Amniotic epithelial cell (primary cell): Measurements from ENCODE around the genes NAT10 and SLC1A2.

- RRBS, result no CpG with 5 or more reads among the region's 3 CpGs
Observed at GRCh38 chr11:33138144-33138842, 23.0 kb downstream of the CSTF3 start.

DNA sequence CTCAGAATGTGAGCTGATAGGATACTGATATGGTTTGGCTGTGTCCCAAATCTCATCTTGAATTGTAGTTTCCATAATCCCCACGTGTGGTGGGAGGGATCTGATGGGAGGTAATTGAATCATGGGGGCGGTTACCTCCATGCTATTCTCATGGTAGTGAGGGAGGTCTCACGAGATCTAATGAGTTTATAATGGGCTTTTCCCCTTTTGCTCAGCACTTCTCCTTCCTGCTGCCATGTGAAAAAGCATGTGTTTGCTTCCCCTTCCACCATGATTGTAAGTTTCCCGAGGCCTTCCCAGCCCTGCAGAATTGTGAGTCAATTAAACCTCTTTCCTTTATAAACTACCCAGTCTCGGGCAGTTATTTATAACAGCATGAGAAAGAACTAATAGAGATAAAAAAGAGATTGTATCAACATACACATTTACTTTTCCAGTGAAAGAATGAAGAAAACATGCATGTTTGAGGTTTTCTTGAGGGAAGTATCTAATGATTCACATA lies 17.3 kb upstream of the CSTF3 start:
- RRBS, result no CpG with 5 or more reads among the region's 5 CpGs

- RRBS, result no CpG with 5 or more reads among the region's 2 CpGs
Observed at GRCh38 chr11:33260993-33261473, 3.9 kb downstream of the HIPK3 start.

DNA sequence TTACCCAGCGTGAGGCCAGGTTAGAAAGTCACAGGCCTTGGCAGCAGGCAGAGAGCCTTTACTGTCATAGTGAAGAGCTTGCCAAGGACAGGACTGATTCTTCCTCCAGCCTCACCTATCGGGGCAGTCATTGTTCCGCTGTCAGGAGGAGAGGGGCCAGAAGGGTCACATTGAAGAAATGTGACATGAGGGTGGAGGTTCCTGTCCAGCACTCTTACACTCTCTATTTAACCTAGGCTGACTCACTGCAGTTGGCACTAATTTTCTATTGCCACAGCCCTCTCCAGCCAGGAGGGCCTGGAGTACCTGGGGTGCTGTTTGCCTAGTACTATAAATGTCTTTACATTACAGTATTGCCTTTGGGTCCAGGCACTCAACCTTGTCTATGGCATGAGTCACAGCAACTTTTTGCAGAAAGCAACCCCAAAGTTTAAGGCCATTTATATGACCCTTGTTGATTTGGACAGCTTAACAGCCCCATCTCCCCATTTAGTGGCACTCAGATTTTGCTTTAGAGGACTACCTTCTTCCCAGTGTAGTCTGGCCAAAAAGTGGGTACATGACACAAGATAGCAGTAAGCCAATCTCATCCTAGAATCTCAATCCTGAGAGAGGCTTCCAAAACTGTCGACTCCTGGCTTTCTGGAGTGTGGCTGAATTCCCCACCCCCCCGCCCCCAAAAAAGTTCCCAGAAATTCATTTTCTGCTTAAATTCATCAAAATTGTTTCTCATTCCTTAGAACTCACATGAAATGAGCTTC lies 7.3 kb upstream of the C11orf91 start:
- RRBS, result no CpG with 5 or more reads among the region's 5 CpGs

DNA sequence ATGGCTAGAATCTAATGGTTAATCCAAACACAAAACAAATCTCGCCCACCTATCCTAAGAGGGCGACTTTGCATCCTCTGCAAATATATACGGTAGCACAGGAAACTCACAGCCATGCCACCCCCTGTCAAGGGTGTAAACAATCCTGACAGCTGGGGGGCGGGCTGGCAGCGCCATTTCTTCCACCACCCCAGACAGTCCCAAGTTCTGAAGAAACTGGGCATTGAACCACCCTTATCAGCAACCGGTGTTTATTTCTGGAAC lies 943 bp downstream of the FBXO3 start:
- RRBS, result 33% methylated on average over 1 of the region's 6 CpGs

- RRBS, result no CpG with 5 or more reads among the region's 12 CpGs
Observed at GRCh38 chr11:33802462-33803044, 28.2 kb upstream of the FBXO3 start.

- RRBS, result no CpG with 5 or more reads among the region's 6 CpGs
Observed at GRCh38 chr11:33877118-33877608, 14.7 kb downstream of the LMO2 start.

DNA sequence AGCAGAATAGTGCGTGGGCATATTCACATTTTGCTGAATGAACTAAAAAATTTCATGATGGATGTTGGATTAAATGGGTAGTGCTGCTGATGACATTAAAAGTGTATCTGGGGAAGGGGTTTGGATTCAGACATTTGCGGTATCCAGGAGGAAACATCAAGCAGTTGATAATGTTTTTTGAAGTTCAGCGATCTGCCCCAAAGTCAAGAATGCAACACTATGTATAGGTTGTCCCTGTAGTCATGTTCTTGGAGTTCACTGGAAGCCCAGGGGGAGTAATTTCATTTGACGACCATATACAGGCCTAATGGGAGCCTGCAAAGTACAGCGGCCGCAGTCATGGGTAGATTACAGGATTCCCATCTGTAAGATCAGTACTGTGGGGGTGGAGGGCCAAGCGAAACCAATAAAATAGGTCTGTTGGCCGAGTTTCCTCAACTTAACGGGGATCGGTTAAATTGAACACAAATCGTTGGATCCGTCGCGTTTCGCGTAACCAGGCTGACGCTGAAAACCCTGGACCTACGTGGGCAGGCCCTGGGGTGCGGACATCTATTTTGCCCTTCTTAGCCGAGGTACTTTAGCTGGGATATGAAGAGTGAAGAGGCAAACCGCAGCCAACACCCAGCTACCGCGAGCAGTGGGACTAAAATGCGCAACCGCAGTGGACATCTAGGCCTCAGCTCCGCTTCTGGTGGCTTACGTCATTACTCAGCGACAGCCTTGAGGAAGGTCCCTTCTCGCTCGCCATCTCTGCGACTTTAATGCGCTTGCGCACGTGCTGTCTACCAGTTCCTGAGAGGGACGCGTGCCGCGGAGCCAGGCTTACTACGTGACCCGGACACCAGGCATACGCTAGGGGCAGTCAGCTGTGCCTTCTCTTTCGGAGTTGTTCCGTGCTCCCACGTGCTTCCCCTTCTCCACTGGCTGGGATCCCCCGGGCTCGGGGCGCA lies at the start of gene NAT10:
Gene NAT10 (plus strand): TSS at position 791 of the 953 bp plus-strand sequence.
- RRBS, result 0% methylated on average over 5 of the region's 47 CpGs

DNA sequence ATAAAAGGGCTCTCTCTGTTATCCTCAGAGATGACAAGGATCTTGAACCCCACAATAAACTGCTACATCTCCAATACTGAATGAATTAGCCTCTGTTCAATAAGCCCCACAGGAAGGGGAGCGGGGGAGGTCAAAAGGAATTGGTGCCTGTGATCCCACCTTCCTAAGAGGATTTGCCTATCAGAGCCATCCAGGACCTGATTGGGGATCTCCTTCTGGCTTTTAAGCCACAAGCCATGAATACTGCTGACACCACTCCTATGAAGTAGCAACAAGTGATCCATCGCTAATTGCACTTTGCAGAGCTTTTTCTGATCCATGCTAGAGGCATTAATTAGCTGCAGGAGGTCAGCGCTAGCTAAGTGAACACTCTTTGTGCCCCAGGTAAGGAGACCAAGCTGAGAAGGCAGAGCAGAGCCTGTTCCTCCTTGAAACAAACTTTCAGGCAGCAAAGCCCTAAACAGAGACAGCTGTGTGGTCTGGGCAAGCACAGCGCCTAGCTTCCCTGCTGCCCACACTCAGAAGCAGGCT lies 122.3 kb downstream of the ABTB2 start:
- RRBS, result no CpG with 5 or more reads among the region's 4 CpGs

DNA sequence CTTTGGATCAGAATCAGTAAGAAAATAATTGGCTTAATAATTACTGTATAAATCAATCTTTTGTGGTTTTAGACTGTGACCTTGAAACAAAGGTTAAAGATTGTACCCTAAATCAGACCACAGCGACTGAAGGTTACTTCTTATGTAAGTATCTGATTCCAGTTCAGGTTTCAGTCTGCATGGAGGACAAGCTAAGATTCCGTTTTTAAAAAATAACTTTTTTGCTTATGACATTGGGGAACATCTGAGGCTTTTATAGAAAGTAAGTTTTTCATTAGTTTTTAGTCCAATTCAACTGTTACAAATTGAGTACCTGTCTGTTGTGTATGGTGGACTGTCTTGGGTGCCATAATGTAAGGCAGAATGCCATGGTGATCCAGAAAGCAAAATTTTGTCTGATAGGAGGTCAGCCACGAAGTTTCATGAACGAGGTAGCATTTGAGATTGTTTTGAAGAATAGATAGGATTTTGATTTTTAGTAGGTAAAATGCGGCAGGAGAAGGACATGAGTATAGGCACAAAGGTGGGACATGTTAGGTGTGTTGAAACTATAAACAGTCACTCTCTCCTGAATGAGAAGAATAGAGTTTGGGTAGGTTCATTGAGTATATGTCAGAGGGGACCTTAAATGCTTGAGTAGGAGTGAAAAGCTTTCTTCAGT lies 19.1 kb downstream of the CAT start:
- RRBS, result no CpG with 5 or more reads among the region's 5 CpGs

- RRBS, result no CpG with 5 or more reads among the region's 42 CpGs
Observed at GRCh38 chr11:34495419-34496539, 17.8 kb downstream of the ELF5 start.

- RRBS, result no CpG with 5 or more reads among the region's 1 CpG
Observed at GRCh38 chr11:34667927-34668341, 47.0 kb downstream of the EHF start.

- RRBS, result no CpG with 5 or more reads among the region's 4 CpGs
Observed at GRCh38 chr11:34775399-34775870, 140.7 kb downstream of the APIP start.

GRCh38 chr11:35106540-35107134 lies 32.3 kb upstream of the CD44 start:
- RRBS, result no CpG with 5 or more reads among the region's 3 CpGs

DNA sequence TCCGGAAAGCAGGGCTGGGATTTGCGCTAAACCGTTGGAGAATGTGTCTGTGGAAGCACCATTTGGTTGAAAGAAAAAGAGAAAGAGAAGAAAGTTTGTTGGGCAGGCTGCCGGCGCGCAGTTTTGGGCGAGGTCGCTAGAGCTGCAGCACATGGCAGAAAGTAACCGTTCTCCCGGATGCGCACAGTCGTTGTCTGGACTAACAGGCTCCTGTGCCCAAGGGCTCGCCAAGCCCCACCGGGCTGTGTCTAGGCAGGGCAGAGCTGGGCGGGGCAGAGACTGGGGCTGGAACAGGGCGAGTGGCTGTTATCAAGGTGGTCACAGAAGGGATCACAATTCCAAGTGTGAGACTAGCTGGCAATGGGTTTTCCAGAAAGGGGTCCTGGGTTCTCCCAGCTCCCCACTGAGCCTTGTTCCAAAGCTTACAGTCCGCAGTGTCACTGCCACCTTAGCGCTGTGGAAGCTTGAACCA lies 567 bp downstream of the CD44 start:
- RRBS, result 2% methylated on average over 12 of the region's 18 CpGs

- RRBS, result no CpG with 5 or more reads among the region's 3 CpGs
Observed at GRCh38 chr11:35212429-35212755, 73.4 kb downstream of the CD44 start.

GRCh38 chr11:35308067-35308560 lies 111.2 kb downstream of the SLC1A2 start:
- RRBS, result no CpG with 5 or more reads among the region's 10 CpGs

- RRBS, result no CpG with 5 or more reads among the region's 1 CpG
Observed at GRCh38 chr11:35363932-35364582, 55.3 kb downstream of the SLC1A2 start.

DNA sequence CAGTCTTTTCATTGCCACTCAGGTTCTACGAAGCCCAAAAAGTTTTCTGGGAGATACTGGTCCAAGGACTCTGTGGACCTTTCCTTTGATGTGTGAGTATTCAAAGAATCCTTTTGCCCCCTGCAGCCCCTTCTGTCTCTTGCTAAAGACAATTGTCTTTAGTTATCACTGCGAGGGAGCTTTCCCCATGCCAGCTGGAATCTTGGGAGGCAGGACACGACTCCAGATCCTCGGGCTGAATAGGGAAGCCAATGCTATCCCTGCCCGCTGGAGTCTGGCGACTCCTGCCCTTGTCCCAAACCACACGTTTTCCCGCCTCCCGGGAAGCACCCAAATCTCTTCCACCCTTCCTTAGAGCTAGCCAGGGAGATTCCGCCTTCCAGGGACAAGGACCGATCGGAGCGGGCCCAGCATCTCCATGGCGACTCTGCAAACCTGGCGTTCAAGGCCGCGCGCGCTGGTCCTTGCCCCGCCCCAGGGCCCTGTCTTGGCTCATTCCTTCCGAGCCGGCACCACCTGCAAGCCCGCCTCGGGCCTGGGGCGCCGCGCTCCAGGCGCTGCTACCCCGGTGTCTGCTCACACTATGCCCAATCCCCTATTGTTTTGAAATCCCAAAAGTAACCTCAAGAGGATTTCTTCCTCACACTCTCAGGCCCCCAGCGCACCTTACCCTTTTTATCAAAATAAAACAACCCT lies 1.2 kb downstream of the SLC1A2 start:
- RRBS, result 4% methylated on average over 8 of the region's 30 CpGs

DNA sequence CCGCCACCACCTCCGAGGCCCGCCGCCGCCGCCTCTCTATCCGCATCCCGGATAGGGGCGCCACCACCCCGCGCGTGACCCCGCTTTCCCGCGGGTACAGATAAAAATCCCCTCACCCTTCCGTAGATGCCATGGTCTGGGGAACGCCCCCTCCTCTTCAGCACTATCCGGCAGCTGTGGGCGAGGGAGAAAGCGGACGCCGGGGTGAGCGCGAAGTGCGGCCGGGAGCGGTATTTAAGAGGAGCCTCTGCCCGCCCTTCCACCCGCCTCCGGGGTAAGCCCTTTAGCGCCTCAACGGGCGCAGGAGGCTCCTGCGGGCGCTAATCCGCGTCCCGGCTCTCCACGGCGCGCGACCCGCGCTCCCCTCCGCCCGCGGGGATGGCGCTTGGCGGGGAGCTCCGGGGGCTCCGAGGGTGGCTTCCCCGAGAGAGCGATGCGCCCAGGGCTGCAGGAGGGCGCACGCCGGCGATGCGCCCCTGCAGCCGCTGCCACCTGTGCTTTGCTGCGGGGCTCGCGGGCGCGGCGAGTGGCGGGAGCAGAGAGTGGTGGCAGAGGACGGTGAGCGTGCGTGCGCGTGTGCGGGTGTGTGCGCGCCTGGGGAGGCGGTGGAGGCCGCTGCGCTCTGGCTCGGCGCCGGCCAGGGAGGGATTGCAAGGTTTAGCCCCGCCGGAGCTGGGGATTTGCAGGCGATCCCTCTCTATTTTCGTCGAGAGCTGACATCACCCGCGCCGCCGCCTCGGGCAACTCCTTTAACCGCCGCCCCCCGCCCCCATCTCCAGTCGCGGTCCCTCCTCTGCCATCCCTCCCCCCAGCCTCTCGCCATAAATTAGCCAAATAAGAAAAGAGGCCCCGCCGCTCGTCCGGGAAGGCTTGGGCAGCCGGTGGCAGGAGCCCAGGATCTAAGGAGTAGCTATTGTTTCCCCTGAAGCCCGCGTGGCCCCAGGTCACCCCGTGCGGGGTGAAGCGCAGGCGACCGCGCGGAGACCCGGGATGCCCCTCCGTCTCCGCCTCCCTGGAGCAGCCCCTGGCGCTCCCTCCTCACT lies at the start of gene SLC1A2:
Gene SLC1A2 (minus strand): TSS at position 725 of the 1,043 bp plus-strand sequence.
- RRBS, result 2% methylated on average over 42 of the region's 115 CpGs